SEM (cell line): ENCODE measurements around the gene MYBPHL.

DNA sequence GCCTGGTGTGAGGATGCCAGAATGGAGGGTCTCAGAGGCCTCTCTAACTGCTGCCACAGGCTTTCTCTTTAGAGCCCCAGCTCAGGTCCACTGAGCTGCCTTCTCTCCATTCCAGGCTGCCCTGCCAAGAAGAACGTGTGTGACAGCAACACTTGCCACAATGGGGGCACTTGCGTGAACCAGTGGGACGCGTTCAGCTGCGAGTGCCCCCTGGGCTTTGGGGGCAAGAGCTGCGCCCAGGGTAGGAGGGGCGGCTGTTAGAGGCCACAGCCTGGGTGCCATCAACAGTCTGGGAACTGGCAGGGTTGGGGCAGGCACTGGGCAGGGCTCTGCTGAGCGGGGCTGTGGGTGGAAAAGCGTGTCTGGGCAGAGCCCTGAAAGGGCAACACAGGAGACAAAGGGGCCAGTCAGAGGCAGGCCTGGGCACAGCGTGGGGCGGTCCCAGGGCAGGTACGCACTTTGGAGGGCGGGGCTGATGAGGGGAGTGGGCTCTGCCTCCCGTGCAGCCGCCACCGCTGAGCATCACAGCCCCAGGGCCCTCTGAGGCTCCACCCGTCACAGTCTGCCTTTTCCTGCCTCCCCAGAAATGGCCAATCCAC, 13.8 kb downstream of the CELSR2 start:
- PRO-cap: no peak

GRCh38 chr1:109306905-109308105, at the start of gene MYBPHL:
Gene MYBPHL, minus strand, starts transcription at chr1:109307011.
- PRO-cap: unidirectional peak, minus-strand start at chr1:109307454

- PRO-cap: no peak
Observed at GRCh38 chr1:109377276-109377908, 20.3 kb downstream of the SORT1 start.

GRCh38 chr1:109389748-109390673, 7.7 kb downstream of the SORT1 start:
- PRO-cap: no peak

GRCh38 chr1:109396659-109397381, 898 bp downstream of the SORT1 start:
- PRO-cap: no peak

DNA sequence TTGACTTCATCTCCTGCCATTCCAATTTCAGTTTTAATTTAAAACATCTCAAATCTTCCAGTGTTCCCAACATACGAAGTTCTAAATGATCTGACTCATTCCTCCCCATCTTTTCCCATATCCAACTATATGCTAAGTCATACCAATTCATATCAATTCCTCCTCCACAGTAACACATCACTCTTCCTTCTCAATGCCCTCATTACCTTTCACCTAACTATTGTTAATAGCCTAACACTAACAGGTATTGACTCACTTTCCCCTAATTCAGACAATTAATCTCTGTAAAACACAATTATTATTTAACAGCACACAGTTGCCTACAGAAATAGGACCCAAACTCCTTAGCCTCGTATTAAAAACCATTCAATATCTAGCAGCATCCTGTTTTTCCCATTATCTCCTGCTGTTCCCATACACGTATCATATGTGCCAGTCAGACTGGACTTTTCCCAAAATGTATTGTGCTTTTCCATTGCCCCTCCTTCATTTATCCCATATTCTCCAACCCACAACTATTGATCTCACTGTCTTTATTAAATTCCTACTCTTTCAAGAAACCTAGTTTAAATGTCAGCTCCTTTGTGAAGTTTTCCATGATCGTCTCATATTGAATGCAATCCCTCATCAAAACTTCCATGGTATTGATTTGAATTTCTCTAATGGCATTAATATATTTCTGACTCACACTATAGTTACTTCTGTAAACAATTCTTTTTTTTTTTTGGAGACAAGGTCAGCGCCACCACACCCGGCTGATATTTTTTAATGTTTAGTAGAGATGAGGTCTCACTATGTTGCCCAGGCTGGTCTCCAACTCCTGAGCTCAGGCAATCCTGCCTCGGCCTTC, 2.4 kb downstream of the PSMA5 start:
- PRO-cap: no peak

DNA sequence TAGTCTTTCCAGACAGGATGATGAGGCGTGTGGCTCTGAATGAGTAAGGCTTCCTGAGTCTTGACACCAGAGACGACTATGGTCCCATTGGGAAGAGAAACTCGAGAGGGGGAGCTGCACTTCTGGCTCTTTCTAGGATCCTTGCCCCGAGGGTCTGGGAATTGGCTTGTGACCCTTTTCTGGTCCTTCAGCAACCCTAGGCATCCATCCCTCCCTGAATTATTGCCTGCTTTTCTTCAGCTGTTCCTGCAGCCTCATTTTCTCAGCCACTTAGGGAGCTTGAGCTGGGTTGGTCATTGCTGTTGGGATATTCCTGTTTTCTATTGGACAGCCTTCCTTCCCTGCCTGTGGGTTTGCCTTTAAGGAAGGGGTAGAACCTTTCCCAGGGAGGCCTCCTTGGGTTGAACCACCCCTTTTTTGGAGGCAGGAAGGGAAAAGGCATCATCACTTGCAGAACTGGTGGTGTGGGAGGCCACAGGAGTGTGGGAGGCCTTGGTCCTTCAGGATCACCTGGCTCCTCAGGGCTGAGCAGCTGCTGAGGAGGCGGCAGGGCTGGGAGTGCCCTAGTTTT, 834 bp upstream of the CYB561D1 start:
- PRO-cap: no peak

- PRO-cap: no peak
Observed at GRCh38 chr1:109503895-109504289, 5.6 kb downstream of the AMIGO1 start.

DNA sequence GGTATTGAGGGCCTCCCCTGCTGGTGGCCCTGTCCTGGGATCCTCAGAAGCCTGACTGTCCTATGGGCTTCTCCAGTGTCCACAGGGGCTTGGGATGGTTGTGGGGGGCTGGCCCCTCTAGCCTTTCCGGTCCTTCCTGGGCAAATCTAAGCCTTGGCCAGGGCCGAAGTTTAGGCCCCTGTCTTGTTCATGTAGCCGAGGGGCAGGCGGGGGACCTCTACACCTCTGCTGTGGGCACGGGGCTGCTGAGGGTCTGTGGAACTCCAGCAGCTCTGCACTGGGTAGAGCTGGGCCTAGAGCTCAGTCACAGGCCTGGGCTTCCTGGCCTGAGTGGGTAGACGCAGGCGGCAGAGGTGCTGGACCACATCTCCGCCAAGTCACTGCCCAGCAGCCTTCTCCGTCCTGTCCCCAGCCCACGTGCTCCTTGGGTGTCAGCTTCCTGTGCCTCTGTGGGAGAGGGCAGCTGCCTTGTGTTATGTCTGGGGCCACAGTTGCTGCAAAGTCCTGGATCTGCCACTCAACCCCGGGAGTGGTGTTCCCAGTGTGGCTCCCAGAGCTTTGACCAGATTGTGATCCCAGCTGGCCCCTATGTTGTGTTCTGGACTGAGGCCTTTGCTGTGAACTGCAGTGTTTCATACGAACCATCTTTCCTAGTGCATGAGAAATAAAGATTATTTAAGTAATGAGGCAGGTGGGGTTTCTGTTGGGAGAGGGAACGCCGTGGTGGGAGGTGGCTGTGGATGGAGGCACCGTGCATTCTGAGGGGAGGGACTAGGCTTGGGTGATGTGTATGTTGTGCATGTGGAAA, 11.9 kb downstream of the AMPD2 start:
- PRO-cap: no peak

DNA sequence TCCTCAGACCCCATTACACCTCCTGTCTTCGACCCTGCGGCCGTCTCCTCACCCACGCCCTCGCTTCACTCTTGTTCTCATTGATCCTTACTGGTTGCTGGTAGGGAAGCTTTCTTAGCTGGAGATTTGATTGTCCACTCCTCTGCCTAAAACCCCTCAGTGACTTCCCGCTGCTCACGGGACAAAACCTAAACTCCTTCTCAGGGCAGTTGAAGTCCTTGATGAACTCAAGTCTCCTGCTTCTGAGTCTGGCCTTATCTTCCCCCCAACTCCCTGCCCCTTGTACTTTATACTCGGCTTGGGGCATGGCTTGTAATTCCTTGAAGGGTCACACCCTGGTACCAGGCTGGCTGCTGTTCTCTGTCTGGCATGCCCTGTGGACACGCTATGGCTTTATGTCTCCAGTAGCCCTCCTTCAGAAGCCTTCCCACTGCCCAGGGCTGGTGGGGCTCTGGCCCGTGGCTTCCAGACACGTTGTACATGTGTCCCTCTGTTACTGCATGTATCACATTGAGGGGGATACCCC, 2.4 kb upstream of the EPS8L3 start:
- PRO-cap: no peak

DNA sequence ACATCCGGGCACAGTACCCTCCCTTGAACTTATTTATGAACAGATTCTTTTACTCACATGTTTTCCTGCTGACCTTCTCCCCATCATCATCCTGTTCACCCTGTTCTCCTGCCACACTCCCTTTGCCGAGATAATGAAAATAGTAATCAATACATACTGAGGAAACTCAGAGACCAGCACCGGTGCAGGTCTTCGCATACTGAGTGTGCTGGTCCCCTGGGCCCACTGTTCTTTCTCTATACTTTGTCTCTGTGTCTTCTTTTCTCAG, 3.5 kb upstream of the EPS8L3 start:
- PRO-cap: no peak

GRCh38 chr1:109821986-109822810, 58.5 kb upstream of the EPS8L3 start:
- PRO-cap: no peak

DNA sequence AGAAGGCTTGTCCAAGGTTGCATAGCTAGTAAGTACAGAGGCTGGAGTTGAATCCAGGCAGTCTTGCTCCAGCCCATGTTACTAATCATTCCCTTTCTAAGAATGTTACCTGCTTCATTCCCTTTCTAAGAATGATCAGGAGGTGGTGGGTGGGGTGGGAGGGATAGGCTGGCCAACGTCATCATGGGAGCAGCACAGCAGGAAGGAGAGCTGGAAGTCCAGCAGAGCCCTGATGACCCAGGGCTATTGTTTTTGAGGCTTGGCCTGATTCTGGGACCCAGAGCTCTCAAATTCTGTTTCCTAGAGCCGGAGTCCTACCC, 11.8 kb upstream of the CSF1 start:
- PRO-cap: no peak

GRCh38 chr1:109911759-109912212, 1.1 kb downstream of the CSF1 start:
- PRO-cap: no peak

GRCh38 chr1:109929264-109929562, 18.6 kb downstream of the CSF1 start:
- PRO-cap: no peak

- PRO-cap: unidirectional peak, plus-strand start at chr1:109934035; unidirectional peak, plus-strand start at chr1:109934125
Observed at GRCh38 chr1:109933741-109934384, 23.2 kb downstream of the CSF1 start.

- PRO-cap: no peak
Observed at GRCh38 chr1:110022198-110022973, 12.0 kb upstream of the STRIP1 start.

- PRO-cap: no peak
Observed at GRCh38 chr1:110042787-110043443, 8.5 kb downstream of the STRIP1 start.

GRCh38 chr1:110243799-110244163, 33.7 kb downstream of the KCNC4 start:
- PRO-cap: bidirectional peak, plus-strand start at chr1:110243895, minus-strand start at chr1:110243691

GRCh38 chr1:110292416-110292810, 46.8 kb upstream of the RBM15 start:
- PRO-cap: no peak